ENCODE data around the genes GSE1 and EMC8.

DNA sequence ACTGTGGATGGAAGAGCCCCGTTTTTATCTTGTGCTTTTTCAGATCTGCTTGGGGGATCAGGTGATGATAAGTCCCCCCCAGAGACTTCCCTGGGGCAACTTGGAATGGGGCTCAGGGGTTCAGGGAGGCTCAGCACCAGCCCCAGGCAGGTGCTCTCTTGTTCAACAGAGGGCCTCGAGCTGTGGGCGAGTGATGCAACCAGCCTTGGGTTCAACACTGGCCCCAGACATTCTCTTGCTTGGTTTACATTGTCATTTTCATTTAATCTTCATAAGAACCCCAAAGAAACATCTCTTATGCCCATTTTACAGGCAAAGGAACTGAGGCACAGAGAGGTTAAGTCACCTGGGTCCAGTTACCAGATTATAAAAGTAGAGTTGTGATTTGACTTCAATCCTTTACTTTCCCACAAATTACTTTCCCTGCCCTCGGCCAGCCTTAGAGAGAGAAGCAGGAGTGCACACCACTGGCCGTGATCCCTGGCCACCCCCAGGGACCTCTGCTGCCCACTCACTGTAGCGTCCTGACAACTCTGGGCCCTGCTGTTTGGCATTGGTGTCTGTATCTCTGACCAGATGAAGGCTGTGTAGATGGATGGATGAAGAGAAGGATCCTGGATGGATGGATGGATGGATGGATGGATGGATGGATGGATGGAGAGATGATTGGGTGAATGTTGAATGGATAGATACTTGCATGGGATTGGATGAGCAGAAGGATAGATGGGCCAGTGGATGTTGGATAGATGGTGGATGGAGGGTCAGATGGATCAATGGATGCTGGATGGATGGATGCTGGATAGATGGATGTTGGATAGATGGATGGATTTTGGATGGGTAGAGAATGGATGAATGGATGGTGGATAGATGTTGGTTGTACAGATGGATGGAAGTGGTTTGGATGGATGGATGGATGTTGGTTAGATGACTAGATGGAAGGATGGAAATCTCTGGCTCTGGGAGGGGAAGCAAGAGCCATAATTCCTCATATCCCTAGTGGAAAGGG lies 179.8 kb upstream of the GSE1 start:
- PRO-cap, 2 experiments: no peak in any of the 2 experiments

DNA sequence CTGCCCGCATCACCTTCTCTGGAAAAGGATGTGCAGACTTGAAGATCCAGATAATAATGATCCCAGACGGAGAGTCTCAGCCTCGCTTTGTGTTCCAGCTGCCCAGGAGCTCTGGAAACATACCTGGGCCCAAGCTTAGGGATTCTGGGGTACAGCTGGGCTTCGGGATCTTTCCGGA lies 165.1 kb upstream of the GSE1 start:
- PRO-cap, 2 experiments: no peak in any of the 2 experiments

GRCh38 chr16:85555197-85555619 lies 57.9 kb upstream of the GSE1 start:
- PRO-cap, 2 experiments: peak in 2 of 2 experiments; most common minus-strand start chr16:85555294 (in 1)

GRCh38 chr16:85563184-85564241 lies 49.6 kb upstream of the GSE1 start:
- PRO-cap, 2 experiments: no peak in any of the 2 experiments

DNA sequence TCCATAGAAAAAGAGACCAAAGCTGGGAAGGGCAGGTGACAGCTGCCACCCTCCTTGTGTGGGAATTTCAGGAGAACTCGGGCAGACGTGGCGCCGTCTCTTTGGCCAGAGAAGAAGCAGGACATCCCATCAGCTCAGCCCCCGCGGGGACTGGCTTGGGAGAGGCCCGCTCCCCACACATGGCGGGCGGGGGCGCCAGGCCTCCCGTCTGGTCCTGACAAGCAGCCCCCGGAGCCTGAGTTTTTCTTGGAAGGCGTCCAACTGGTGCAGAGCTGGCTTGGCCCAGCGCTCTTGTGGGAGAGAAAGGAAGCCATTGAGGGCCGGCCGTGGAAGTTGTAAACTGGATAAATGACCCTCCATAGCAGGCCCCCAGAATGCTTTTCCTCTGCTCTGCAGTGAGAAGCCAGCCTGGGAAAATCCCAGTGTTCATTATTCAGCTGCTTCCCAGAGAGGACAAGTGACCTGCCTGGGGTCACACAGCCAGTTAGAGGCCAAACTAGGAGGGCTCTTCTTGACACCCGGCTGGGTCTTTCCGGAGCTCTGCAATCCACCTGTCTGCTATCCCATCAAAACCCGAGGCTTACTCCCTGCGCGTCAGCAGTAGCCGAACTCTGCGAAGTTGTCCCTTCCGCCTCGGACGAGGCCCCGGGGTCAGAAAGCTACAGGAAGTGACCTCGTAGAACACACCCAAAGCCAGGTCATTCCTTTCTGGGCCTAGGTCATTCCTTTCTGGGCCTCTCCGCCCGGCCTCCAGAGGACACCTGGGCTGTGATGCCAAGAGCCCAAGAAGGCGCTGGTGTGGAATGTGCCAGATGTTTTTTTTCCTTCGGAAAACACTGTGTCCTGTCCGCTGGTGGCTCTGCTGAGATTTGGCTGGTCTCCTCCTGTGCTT lies 39.0 kb upstream of the GSE1 start:
- PRO-cap, 2 experiments: no peak in any of the 2 experiments

- PRO-cap, 2 experiments: no peak in any of the 2 experiments
These were observed 35.4 kb upstream of the GSE1 start for GRCh38 chr16:85577494-85578314.

GRCh38 chr16:85599991-85600614 lies 13.0 kb upstream of the GSE1 start:
- PRO-cap, 2 experiments: no peak in any of the 2 experiments

DNA sequence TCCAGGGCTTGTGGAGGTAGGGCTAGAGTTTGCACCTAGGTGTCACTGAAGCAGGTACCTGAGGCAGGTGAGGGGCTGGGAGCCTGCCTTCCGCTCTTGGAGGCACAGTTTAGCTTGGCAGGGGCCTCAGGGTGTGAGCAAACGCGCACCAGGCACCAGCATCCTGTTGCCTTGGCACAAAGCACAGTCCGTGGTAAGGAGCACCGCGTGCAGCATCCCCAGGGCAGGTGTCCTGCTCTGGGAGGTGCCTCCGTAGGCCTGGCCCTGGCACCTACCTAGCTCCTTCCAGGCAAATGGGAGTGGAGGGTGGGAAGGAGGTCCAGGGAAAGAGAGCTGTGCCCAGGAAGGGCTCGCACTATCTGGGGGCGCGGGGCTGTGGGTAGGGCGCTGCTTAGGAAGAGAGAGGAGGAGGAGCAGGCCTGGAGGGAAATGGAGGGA lies 3.1 kb upstream of the GSE1 start:
- PRO-cap, 2 experiments: no peak in any of the 2 experiments

DNA sequence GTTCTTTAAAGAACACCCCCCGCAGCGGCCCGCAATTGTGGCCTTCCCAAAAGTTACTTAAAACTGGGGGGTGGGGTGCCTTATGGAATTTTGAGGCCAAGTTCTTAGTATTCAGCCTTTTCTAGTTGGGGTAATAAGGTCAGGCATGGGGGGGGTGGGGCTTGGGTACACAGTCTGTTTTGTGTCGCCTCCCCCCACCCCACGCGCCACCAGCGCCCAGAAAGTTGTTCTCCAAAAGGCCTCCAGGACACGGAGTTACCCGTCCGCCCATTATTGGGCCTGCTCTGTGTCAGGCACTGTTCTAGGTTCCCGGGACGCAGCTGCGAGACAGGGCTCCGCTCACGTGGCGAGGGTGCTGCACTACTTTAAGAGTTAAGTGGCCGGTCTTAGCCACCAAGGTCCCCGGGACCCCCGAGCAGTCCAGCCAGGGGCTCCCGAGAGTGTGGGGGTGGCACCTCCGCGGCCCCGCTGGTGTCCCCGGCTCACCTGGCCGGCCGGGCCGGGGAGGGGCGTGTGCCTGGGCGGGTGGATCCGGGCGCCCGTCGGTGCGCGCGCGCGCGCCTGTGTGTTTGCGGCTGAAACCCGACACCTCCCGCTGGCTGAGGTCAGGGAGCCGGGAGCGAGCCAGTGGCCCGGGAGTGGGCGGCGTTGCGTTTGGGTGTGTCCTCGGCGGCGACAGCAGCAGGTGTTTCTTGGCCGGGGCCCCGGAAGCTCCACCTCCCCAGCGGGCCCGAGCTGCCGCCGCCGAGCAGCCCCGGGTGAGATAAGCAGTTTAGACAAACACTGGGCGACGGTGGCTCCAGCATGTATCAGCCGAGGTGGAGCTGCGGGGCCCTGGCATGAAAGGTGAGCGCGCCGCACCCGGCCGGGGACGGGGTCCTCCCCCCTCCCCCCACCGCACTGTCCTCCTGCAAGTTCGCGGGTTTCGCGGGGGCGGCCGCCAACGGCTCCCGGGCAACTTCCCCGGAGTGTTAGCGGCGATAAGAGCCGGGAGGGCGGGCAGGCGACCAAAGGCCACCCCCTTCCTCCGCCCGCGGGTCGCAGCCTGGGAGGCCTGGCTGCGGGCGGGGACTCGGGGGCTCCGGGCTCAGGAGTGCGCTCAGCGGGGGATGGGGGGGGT lies at the start of gene GSE1:
Gene GSE1 (plus strand): TSS at position 770 of the 1,120 bp plus-strand sequence.
- PRO-cap, 2 experiments: peak in 2 of 2 experiments; most common plus-strand start position 779 of the sequence (in 2); most common minus-strand start position 676 of the sequence (in 1)

GRCh38 chr16:85645315-85646187 lies 32.4 kb downstream of the GSE1 start:
- PRO-cap, 2 experiments: no peak in any of the 2 experiments

GRCh38 chr16:85690425-85691006 lies 1.8 kb upstream of the GINS2 start:
- PRO-cap, 2 experiments: no peak in any of the 2 experiments

DNA sequence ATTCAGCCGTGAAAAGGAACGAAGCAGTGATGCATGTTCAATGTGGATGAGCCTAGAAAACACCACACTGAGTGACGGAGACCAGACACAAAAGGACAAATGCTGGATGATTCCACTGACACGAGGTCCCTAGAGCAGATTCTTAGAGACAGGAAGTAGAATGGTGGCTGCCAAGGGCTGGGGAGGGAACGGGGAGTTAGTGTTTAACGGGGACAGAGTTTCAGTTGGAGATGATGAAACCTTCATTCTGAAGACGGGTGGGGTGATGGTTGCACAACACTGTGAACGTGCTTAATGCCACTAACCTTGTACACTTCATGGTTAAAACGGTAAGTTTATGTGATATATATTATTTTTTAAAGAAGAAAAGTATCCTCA lies 17.7 kb downstream of the C16orf74 start:
- PRO-cap, 2 experiments: no peak in any of the 2 experiments

DNA sequence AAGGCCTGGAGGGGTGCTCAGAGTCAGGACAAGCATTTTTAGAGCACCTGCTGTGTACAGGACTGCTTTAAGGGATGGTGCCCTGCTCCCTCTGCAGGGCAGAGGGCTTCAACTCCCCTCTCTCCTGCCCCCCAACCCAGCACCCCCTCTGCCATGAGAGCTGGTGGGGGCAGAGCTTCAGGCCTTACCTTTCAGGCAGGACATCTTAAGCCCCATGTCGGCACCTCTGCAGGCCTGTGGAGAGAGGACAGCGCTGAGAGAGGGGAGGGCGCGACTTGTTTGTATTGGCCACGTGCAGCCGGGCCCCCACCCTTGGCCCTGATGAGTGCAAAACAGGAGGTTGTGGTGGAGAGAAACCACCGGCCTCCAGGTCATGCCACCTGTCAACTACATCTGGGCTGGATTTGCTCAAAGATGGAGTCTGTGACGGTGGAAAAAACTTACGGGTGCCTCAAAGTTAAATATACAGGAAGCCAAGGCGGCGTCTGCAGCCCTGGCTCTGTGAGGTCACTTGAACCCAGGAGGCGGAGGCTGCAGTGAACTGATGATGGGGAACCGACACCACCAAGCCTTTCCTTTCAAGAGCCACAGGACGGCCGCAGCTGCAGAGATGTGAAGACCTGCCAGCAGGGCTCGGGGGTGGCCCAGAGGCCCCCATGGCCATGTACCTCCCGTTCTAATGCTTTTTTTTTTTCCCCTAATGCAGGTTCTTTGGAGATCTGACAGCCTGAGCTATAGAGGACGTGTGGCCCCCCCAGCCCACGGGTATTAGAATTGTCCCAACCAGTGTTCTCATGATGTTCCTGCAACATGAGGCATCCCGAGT lies 15.7 kb downstream of the C16orf74 start:
- PRO-cap, 2 experiments: no peak in any of the 2 experiments

- PRO-cap, 2 experiments: no peak in any of the 2 experiments
These were observed 20.5 kb downstream of the EMC8 start for GRCh38 chr16:85778775-85779273.

GRCh38 chr16:85798231-85798656 lies 1.1 kb downstream of the EMC8 start:
- PRO-cap, 2 experiments: no peak in any of the 2 experiments

GRCh38 chr16:85798657-85799890 lies at the start of gene EMC8:
TSS of gene EMC8 (minus strand) at chr16:85799544.
- PRO-cap, 2 experiments: peak in 2 of 2 experiments; most common plus-strand start chr16:85799224 (in 2); most common minus-strand start chr16:85799014 (in 2)

- PRO-cap, 2 experiments: no peak in any of the 2 experiments
These were observed 9.9 kb downstream of the IRF8 start for GRCh38 chr16:85908816-85909234.

GRCh38 chr16:85917034-85917233 lies 18.0 kb downstream of the IRF8 start:
- PRO-cap, 2 experiments: no peak in any of the 2 experiments

- PRO-cap, 2 experiments: no peak in any of the 2 experiments
These were observed 23.9 kb downstream of the IRF8 start for GRCh38 chr16:85922874-85923317.

DNA sequence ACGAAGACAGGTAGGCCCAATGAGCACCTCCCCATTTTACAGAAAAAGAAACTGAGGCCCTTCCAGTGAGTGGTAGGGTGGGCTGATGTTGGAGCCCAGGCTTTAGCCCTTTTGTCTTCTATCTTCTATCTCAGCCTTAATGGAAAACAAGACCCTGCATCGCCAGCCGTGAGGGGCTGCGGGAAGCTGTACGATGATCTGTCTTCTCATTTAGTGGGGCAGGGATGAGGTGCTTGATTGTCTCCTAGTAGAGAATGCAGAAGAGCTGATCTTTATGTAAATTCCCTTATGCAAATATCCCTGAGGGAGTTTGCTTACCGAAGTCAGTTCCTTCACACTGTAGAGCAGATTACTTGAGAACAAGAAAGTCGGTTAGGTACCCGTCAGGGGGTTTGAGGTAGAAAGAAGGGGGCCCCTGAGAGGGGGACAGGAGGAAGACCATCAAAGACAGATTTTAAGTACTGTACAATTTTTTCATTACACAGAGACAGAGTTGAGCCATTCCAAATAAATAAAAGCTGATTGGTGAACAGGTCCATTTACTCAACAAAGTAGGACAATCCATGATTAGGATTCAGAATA lies 66.2 kb downstream of the IRF8 start:
- PRO-cap, 2 experiments: no peak in any of the 2 experiments